Measurements from ENCODE around the genes COPS9 and GPC1.

DNA sequence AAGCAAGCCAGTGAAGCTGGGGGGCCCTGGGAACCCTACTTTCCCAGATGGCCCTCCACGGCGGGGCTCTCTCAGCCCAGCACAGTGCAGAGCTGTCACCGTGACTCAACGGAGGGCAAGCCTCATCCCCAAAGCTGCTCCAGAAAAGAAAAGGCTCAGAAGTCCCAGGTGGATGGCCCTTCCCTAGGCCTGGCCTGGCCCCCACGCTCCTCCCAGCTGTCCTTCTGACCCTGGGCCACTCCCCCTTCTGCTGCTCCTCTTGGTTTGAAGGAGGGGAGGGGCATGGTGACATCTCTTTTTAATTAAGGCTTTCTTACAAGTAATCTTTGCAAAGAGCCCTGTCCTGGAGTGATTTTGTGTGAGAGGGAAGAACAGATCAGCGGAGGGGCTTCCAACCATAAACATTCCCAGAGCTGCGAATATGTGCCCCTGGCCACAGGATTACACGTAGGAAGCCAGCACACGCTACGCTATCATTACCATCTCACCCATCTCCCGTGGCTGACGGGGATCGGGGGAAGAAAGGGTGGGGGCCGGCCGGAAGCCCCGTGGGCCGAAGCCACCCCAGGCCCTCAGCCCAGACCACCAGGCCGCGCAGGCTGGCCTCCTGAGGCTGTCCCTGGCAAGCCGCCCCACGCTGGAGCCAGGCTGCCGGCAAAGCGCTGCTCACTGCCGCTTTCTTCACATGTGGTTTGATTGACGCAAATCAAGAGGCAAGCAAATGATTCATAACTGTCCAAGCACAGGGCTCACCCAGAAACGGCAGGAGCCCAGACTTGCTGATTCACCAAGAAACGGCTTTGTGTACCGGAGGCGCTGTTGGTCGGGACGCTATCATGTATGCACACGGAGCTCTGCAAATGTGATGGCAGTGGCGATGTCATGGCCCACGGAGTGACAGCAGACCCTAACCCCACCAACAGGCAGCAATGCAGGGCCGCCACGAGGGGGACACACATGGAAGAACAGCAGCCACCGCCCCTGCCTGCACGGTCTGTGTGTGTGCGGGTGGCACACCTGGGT lies 125.9 kb downstream of the HDAC4 start:
- PRO-cap, 2 experiments = no peak in any of the 2 experiments

DNA sequence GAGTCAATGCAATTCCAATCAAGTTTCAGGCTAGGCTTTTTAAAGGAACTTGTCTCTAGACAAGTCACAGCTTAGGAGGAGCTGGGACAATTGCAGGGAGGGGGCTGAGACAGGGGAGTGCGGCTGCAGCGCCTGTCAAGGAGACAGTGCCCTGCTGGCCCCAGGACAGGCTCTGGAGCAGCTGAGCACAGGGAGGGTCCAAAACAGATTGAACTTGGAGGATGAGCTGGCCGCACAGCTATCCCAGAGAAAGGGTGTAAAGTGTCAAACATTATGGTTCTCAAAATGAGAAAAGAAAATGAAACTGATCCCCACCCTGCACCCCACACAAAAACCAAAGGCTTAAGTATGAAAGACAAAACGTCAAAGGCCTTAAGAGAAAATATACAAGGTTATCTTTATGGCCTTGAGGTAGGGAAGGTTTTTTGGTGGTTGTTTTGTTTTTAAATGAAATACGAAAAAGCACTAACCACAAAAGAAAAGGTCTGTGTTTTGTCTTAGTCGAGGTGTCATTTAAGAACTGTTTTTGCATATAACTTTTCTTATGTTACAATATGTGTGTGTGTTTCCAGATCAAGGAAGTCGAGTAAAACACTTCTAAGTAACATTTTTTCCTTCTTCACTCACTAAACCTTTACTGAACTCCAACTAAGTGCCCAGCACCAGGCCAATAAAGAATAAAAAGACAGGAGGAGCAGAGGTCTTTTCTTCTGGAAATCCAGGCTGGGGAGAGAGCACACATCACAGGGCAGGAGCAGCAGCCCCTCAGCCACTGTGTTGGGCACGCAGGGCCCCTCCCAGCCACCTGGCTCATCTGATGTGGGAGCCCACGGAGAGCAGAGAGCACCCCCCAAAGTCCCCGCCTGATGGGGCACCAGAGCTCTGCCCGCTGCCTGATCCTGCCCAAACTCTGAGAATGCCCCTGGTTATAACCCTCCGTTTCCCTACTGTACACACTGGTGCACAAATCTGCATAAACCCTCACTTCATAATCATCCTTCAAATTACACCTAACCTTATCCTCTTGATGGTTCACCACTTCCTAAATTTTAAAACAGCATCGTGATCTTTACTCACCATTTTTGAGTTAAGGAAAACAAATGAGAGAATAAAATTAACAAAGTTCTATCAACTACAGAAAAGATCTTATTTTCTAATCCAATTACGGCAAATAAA lies 111.6 kb downstream of the HDAC4 start:
- PRO-cap, 2 experiments = no peak in any of the 2 experiments

DNA sequence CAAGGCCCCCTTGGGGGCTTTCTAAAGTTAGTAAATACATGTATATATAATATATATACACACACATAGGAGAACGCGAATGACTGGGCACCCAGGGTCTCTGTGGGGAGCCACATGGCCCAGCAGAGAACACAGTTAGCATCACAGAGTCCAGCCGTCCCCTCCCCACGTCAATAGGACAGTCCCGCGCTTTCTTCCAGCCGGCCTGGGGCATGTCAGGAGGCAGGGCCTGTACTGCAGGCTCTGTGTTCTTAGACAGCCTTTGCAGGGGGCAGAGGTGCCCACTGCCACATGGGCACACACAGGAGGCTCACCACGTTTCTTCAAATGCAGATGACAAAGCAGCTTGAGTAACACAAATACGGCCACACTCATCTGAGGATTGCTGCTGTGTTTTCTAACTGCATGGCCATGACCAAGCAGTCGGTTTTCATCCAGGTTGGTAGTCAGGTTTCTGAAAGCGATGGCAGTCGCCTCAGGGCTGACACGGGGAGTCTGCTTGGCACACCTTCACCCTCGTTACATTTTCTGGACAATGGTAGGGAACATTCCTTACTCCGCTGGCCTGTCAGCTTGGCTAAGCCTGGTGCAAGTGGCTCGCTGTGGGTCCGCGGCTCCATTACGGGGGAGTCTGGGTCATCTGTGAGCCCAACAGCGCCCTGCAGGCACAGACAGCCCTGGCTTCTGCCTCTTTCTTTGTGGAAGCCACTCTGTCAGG lies 95.8 kb downstream of the HDAC4 start:
- PRO-cap, 2 experiments = peak in 1 of 2 experiments; most common plus-strand start position 619 of the sequence (in 1); most common minus-strand start position 291 of the sequence (in 1)

- PRO-cap, 2 experiments = peak in 1 of 2 experiments; most common plus-strand start chr2:239308164 (in 1); most common minus-strand start chr2:239307987 (in 1)
Measured at GRCh38 chr2:239307851-239308460, 92.9 kb downstream of the HDAC4 start.

GRCh38 chr2:239339959-239340656 lies 60.7 kb downstream of the HDAC4 start:
- PRO-cap, 2 experiments = no peak in any of the 2 experiments

DNA sequence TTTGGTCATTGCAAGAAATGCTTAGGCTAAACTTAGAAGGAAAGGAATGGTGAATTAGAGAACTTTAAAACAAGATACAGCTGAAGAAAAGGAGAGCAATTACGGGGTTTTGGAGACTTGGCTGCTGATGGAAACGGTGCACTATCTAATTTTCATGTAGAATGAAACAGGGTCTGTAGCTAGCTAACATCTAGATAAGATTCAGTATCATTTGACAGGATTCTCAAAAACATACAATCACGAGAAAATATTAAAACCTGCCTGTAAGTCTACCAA lies 1.5 kb upstream of the HDAC4 start:
- PRO-cap, 2 experiments = no peak in any of the 2 experiments

DNA sequence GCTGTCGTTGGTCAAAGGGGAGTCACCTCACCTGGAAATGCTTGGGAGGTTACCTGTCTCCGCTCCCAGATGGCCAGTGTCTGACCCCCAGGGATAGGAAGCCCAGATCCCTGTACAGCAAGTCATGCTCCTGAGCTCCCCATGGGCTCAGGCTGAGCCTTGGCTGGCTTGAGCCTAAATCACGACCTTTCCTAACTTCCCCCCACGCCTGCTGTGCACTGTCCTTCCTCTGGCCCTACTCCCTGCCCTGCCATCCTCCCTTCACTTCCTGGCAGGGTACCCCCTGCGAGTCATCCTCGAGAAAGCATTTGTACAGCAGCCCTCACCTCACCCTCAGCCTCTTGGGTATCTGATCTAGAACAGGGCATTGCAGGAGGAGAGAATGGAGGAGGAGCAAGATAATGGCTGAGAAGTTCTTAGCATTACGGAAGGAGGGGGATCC lies 9.2 kb upstream of the HDAC4 start:
- PRO-cap, 2 experiments = no peak in any of the 2 experiments

GRCh38 chr2:239444306-239444605 lies 43.4 kb upstream of the HDAC4 start:
- PRO-cap, 2 experiments = no peak in any of the 2 experiments

DNA sequence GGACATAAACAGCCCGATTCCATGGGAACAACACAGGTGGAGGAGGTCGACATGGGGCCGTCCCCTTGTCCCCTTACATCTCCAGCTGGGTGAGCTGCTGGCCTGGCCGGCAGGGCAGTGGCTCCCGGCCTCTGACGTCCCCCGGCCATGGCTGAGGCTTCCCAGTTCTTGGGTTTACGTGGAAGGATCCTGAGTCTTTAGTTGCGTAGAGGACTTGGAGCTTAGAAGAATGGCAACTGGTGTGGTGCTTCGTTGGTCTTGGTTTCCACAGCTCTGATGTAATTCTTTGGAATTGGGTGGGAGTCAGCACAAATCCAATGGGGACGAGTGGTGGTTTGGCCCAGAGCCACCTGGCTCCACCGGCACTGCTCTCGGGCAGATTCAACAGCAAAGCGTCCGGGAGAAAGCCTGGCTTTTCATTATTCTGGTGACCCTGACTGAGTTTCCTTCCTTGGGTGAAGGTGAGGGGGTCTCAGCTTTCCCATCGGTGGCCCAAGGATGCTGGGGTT lies 98.4 kb upstream of the HDAC4 start:
- PRO-cap, 2 experiments = no peak in any of the 2 experiments

GRCh38 chr2:239745265-239745757 lies 279.8 kb downstream of the NDUFA10 start:
- PRO-cap, 2 experiments = no peak in any of the 2 experiments

GRCh38 chr2:239965407-239965754 lies 59.8 kb downstream of the NDUFA10 start:
- PRO-cap, 2 experiments = no peak in any of the 2 experiments

GRCh38 chr2:240135557-240136202 lies 425 bp downstream of the COPS9 start:
- PRO-cap, 2 experiments = no peak in any of the 2 experiments

DNA sequence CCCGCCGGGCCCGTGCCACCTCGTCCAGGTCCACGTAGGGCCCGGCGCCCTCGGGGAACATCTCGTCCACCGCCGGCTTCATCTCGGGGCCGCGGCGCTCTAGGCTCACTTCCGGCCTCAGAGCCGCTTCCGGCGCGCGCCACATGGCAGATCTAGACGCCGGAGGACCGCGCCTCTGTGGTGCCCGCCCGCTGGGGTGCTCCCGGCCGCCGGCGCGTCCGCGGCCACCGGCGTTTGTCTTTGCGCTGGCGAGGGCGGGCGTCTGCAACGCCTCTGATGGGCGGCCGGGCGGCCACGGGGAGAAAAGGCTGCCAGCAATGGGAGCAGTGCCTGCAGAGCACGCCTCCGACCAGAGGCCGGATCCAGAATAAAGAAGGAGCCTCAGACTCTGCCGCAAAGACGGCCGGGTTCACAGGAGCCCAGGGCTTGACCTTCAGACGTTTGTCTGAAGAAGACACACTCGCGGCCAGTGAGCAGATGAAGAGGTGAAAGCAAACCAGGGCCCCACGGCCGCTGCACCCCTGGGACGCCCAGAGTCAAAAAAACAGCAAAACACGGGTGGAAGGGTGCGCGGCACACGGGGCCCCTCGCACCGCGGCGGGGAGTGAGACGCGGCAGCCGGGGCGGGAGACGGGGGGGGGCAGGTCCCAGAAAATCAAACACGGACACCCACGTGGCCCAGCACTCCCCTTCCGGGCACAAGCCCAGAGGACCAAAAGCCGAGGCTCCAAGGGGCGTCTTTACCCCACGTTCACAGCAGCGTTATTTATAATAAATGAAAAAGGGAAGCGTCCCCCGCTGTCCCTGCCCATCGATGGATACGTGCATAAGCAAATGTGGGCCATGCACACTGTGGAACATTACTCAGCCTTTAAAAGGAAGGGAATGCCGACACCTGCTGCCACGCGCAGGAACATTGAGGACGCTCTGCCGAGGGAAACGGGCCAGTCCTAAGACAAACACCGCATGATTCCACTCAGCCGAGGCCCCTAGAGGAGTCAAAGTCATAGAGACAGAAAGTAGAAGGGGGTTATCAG lies at the start of gene COPS9:
TSS of gene COPS9 (minus strand) at position 103 of the 1,037 bp plus-strand sequence.
- PRO-cap, 2 experiments = peak in 2 of 2 experiments; most common plus-strand start position 191 of the sequence (in 2); most common minus-strand start position 101 of the sequence (in 2)

- PRO-cap, 2 experiments = no peak in any of the 2 experiments
Measured at GRCh38 chr2:240249569-240250580, 109.4 kb upstream of the OTOS start.

DNA sequence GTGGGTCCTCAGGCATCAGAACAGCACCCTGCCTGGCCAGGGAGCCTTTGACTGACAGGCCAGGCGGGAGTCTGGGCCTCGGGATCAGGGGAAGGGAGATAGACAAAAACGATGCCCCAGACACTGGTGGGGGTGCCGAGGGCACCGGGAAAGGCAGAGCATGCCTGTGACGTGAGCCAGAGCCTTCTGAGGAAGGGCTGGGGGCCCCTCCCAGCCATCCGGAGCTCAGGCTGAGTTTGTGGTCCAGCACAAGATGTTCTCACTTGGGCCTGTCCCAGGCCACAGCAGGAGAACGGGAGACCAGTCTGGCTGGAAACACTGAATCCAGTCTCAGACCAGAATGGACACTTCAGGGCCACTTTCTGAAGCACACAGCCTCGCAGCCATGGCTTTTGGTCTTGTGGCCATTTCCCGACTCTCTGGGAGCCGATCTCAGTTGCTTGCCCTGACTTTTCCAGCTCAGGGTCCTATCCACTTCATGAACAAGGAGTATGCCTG lies 134.9 kb upstream of the GPC1 start:
- PRO-cap, 2 experiments = no peak in any of the 2 experiments

- PRO-cap, 2 experiments = peak in 2 of 2 experiments; most common plus-strand start chr2:240435356 (in 2); most common minus-strand start chr2:240435545 (in 2)
Measured at GRCh38 chr2:240435104-240436137, at the start of gene GPC1. TSS of gene GPC1 (plus strand) at chr2:240435663.

DNA sequence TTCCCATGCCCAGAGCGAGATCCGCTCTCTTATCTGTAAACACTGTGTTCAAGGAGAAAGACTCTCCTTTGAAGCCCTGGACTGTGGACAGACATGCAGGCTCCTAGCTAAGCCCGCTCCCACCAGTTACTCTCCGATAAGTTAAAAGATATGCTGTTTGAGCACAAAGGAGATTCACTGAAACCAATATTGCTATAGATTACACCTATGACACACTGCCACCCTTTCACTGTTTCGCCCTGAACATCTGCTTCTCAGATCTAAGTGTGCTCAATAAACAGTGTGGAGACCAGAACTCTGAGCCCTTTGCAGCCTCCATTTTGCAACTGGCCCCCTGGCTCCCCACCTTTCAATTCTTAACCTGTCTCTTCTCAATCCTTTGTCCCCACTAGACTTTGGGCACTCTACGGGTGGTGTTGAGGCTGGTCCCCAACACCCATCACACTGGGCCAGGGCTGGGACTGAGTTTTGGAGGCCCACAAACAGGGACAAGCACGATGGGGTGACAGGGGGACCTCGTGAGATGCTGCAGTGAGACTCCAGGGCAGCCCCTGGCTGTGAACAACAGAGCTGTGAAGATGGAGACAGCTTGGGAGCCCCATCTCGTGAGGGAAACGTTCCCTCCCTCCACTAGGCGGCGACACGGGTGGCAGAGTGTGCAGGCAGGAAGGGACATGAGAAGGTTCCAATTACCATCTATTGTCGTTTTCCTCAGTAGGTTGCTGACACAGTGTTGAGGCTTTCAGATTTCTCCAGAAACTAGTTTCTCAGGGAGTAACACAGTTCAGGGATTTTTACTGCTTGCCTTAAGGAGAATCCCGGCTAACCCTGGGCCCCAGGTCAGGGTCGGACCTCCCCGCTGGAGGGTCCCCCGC lies 1.2 kb downstream of the ANKMY1 start:
- PRO-cap, 2 experiments = no peak in any of the 2 experiments

DNA sequence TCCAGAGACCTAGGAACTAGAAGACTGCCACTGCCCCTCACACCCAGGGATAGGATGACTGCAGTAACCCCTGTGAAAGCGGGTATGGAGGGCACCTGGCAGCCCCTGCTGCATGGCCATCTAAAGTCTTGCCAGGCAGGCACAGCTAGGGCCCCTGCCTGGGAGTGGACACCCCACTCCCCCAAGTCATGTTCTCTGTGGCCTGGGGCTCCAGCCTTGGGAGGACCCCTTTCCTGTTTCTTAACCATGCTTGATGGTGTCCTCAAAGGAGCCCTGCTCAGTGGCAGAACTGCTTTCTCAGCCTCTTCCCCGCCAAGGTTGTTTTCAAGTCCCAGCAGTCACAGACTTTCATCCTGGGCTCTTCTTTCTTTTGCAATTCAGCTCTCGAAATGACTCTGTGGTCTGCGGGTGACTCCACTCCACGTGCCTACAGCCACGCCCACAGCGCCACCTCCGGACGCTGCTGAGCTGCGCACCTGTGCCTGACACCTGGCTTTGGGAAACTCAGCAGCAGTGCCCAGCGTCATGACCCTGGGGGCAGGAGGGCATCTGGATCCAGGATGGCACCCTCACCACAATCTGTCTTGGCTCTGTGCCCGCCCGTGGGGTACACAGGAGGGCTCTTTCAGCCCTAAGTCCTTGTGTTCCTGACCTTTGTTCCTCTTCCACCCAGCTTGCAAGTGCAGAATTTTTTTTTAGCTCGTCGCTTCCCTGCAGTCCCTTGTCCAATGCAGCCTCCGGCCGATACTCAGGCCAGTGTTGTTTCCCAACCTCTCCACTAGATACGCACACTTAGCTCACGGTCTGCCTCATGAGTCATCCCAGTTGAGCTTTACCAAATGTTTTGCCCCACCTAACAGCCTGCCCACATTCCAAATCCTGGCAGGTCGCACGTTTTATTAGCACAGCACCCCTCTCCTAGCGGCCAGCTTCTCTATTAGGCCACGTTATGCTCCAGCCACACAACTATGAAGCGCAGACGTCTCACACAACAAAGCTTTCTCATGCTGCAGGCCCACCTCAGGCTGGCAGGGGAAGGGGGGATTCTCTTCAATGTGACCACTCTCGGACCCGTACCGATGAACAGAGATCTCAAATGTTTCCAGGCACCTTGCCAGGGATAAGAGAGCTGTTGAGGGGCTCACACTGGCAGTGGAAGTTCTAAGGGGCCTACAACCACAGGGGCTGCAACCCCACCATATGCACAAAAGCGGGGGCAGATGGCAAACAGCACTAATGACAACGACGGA lies 6.6 kb upstream of the CAPN10 start:
- PRO-cap, 2 experiments = no peak in any of the 2 experiments

DNA sequence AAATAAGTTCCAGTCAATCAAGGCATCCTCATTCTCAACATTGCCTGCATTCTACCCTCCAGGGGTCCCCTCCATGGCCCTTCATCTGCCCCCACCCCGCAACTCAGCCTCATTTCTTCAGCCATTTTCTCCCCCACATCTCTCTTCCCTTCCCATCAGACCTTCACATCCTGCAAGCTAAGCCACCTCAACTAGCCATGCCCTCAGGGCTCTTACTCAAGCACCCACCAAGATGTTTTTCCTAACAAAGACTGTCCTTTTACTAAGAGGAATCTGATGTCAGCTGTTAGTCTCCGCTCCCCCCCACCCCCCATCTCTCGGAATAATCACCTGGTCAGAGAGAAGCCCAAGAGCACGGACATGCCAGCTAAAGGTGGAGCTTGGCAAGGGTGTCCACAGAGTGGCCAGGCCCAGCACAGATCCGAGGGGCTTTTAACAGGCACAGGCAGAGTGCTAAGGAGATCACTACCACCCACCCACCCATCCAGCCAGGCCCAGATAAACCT lies 4.7 kb upstream of the CAPN10 start:
- PRO-cap, 2 experiments = no peak in any of the 2 experiments

DNA sequence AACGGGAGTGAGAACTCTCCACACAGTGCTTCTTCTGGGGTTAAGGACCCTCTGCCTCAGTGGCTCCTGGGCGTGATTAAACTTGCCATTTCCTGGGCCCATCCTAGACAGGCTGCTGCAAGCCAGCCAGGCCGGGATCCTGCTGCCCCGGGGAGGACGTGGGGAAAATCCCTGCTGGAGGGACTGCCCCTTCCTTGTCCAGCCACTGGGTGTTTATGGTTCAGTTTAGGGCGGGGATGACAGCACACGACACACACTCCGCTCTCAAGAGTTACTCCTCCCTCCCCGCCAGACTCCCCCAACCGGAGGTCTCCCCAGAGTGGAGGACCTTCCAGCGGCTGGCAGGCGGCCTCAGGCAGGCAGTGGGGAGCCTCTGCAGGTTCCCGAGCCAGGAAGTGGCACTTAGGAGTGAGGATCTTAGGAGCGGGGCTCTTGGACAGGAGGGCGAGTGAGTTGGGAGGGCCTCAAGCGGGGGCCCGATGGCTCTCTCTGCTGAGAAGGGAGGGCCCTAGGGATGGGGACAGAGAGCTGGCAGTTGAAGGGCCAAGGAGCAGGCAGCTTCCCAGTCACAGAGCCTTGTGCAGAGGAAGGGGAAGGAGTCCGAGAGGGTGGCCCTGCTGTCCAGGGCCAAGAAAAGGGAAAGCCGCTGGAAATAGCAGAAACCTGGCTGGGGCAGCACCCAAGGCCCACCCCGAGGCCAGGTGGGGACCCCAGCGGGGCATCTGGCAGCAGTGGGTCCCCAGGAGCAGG lies 5.7 kb upstream of the GPR35 start:
- PRO-cap, 2 experiments = no peak in any of the 2 experiments

Measured in psoas muscle (tissue), 2 donors.